Epithelial cell of prostate (primary cell): ENCODE measurements around the gene CYP27B1.

GRCh38 chr12:57766957-57767411, at the start of gene CYP27B1:
TSS of gene CYP27B1 (minus strand) at chr12:57767078.
- RRBS = no CpG with 5 or more reads among the region's 13 CpGs

GRCh38 chr12:57796532-57797141, 14.1 kb downstream of the TSFM start:
- RRBS = no CpG with 5 or more reads among the region's 8 CpGs

GRCh38 chr12:57844224-57845028, 2.1 kb downstream of the CTDSP2 start:
- RRBS = 2% methylated on average over 3 of the region's 14 CpGs

DNA sequence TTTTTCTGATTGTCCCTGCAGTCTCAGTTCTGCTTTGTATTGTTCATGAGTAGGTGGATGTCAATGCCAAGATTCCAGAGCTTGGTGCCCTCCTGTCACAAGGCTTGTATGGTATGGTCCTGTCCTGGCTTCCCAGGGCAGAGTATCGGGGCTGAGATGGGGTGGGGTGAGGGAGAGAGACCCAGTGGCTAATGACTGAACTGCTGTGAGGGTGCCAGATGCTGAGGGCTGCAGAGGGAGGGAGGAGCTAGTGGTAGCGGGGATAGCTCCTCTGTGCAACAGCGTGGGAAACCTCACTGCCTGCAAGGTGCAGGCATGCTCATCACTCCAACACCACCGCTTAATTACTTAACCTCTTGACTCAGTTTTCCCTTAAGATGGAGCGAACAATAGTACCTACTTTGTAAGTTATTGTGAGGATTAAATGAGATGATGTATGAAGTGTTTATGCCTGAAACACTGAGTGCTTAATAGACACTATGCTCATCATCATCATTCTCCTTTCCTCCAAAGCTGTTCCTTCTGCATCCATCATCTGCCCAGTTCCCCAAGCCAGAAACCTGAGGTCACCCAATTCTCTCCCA, 4.6 kb upstream of the CTDSP2 start:
- RRBS = no CpG with 5 or more reads among the region's 5 CpGs

DNA sequence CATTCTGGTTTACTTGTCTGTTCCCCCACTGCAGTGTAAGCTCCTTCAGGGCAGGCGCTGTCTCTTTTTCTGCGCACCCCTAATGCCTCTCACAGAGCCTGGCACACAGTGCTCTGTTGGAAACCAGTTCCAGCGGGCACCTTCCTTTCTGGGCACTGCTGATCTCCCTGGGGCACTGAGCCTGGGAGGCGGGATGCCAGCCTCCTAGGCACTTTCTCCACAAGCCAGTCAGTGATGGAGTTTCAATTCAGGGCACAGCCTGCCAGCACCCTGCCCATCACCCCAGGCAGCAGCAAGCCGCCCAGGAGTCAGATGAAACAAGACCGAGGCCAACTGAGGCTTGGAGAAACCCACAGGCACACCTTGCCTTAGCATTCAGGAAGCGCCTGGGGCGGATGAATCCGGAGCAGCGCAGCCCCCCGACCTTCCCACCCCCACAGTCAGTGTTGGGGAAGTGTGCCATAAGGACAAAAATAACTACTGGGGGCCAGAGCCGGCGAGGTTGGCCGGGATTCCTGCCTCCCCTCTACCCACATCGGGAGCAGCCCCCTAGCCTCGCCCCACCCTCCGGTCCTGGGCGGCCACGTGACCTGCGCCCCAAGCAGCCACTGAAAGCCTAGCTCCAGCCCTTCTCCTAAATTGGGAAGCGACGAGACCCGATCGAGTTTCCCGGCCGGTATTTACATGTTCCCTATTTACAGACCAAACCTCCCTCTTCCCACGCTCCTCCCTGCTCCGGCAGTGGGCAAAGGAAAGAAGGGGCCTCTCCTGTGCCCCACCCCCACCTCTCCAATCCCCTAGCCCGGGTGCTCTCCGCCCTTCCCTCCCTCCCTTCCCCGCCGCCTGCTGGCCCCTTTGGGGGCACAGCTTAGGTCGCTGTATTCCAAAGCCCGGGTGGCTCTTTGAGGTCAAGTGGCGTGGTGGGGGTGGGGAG, 5.9 kb upstream of the CTDSP2 start:
- RRBS = 13% methylated on average over 13 of the region's 35 CpGs

GRCh38 chr12:57873876-57875086, 27.8 kb upstream of the CTDSP2 start:
- RRBS = no CpG with 5 or more reads among the region's 11 CpGs

DNA sequence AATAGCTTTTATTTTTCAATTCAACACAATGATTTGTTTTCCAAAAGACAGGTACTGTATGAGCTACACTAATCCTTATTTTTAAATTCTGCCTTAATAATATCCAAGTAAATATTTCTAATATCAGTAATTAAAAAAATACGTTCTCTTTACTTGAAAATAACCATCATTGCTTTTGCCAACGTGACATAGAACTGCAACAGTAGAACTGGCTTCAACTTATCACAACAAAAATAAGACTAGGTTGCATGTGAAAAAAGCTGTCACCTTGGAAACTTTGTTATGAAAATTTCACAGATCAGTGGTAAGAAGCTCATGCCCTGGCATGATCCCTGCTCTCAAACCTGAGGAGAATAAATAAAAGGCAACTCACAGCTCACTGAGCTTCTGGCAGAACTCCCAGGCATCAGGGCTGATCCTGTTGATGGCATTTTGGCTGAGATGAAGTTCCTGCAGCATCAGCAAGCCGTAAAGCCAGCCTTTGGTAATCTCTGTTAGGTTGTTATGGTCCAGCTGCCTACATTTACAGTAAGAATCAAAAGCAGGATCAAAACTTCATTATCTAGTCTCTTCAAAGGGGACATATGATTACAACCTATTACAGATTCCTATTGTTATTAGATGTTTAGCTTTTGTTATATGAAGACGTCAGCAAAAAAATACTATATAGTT, 32.2 kb downstream of the LRIG3 start:
- RRBS = no CpG with 5 or more reads among the region's 4 CpGs

DNA sequence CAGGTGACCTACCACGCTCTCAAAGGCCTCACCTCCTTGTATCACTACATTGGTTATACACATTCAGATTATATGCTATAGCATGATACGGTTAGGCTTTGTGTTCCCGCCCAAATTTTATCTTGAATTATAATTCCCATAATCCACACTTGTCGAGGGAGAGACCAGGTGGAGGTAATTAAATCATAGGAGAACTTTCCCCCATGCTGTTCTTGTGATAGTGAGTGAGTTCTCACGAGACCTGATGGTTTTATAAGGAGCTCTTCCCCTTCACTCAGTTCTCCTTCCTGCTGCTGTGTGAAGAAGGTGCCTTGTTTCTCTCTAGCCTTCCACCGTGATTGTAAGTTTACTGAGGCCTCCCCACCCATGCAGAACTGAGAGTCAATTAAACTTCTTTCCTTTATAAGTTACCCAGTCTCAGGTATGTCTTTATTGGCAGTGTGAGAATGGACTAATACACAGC, 19.3 kb upstream of the LRIG3 start:
- RRBS = no CpG with 5 or more reads among the region's 6 CpGs

GRCh38 chr12:59664597-59665016, 68.8 kb downstream of the SLC16A7 start:
- RRBS = no CpG with 5 or more reads among the region's 4 CpGs

- RRBS = no CpG with 5 or more reads among the region's 2 CpGs
Measured at GRCh38 chr12:62250993-62252081, 8.9 kb upstream of the USP15 start.

GRCh38 chr12:62339133-62339723, 79.0 kb downstream of the USP15 start:
- RRBS = no CpG with 5 or more reads among the region's 2 CpGs

DNA sequence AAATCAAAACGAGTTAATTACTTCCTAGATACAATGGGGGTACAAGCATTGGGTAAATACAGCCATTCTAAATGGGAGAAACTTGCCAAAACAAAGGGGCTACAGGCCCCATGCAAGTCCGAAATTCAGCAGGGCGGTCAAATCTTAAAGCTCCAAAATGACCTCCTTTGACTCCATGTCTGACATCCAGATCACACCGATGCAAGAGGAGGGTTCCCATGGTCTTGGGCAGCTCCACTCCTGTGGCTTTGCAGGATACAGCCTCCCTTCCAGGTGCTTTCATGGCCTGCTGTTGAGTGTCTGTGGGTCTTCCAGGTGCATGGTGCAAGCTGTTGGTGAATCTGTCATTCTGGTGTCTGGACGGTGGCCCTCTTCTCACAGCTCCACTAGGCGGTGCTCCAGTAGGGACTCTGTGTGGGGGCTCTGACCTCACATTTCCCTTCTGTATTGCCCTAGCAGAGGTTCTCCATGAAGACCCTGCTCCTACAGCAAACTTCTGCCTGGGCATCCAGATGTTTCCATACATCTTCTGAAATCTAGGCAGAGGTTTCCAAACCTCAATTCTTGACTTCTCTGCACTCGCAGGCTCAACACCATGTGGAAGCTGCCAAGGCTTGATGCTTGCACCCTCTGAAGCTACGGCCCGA, 45.8 kb downstream of the MON2 start:
- RRBS = no CpG with 5 or more reads among the region's 9 CpGs

DNA sequence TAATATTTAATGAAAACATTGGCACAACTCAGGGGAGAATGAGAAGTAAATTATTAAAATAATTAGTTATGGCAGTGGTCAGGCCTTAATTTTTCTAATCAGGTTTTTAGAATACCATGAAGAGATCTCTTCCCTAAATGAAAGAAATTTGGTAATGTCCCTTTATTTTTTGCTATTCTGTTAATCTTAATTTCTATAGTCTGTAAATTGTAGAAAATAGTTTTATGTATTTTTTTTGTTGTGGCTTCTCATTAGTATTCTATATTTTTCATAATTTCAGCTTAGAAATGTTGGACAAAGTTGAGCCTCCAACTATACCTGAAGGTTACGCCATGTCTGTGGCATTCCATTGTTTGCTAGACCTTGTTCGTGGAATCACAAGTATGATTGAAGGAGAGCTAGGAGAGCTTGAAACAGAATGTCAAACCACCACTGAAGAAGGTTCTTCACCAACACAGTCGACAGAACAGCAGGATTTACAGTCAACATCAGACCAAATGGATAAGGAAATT, 65.6 kb downstream of the MON2 start:
- RRBS = no CpG with 5 or more reads among the region's 3 CpGs

- RRBS = 1% methylated on average over 26 of the region's 63 CpGs
Measured at GRCh38 chr12:62602197-62602999, 135.8 kb downstream of the MON2 start.

- RRBS = no CpG with 5 or more reads among the region's 4 CpGs
Measured at GRCh38 chr12:62703338-62703857, 231.6 kb downstream of the PPM1H start.

DNA sequence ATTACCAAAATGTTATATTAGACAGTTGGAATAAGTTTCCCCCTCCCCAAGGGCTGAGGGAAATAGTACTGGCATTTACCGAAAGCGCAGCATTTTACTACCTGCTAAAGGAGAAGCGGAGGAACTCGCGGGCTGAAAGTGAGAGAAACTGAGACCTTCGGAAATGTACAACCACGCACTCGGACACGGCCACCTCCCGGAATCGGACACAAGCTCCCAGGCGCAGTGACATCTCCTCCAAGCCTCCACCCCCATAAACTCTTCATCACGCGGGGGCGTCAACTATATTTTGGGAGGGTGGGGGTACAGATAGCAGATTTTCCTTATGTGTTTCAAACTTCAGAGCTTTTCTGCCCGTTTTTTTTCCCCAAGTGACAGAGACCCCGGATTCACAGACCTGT, 1.1 kb downstream of the PPM1H start:
- RRBS = 5% methylated on average over 1 of the region's 17 CpGs

- RRBS = no CpG with 5 or more reads among the region's 6 CpGs
Measured at GRCh38 chr12:64635097-64635820, 25.0 kb downstream of the RASSF3 start.